Melanocyte of skin (primary cell): ENCODE measurements around a stretch of chr20.

- CAGE, long polyA plus RNA, 2 experiments, result no peak in any of the 2 experiments
These were observed 1.8 kb upstream of the RBM39 start for GRCh38 chr20:35743657-35744468.

DNA sequence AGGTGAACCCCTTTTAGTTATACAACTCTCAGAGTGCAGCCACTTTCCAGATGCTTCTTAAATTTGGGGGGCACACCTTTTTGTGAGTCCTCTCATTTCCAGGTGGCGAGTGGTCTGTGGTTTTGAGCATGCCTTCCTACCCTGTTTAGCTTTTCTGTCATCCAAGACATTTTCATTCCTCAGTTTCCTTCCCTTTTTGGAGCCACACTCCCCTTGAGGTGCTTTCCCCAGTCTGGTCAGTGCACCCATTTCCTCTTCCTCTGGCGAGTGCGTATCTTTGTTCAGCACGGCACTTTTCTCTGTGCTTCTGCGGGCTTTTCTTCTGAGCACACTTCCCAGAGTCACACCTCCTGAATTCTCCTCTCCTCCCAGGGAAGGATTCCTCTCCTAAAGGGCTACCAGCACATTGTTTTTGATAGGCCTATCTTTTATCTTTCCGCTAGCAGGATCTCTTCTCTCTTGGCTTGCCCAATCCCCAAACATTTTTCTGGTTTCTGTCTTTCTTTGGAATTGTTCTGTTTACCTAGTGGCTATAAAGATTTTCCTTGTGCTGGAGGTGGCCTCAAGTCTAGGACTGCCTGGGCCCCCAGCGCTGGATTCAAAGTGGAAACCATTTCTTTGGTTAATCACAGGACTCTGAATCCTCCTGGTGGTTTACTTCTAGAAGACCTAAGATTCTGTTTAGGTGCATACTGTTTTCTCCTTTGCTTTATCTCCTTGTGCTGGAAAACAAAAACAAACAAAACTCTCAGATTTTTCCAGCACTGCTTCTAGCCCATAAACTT, 1.5 kb downstream of the PHF20 start:
- CAGE, long polyA plus RNA, 2 experiments, result no peak in any of the 2 experiments

DNA sequence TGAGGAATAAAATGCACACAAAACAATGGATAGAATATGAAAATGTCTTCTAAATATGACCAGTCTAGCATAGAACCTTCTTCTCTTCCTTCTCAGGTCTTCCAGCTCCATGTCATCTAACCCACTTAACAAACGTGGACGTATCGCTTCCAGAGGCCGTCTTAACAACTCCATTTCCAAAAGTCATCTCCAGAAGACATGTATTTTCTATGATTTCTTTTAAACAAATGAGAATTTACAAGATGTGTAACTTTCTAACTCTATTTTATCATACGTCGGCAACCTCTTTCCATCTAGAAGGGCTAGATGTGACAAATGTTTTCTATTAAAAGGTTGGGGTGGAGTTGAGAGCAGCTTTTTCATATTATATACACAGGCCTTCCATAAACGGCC, 81.4 kb downstream of the CNBD2 start:
- CAGE, long polyA plus RNA, 2 experiments, result no peak in any of the 2 experiments

DNA sequence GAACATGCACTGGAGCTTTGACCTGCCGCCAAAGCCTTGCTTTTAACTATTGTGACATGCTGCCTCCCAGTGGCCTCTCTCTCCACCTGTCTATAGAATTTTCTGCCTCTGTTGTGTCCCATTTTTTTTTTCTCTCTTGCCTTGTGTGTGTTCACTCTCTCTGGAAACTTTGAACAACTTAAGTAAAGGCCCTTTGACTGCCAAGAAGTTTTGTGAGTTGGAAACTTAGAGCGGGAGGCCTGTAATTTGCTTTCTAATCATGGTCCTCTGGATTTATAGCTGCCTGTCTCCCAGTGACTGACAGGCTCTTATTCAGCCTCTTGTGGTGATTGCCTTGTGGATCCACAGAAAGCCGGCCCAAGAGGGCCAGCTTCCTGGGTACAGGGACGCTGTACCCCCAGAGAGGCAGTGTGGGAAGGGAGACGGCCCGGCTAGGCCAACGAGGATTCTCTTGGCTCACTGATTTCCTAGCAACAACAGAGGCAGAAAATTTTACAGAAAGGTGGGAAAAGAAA, 15.7 kb upstream of the EPB41L1 start:
- CAGE, long polyA plus RNA, 2 experiments, result no peak in any of the 2 experiments

- CAGE, long polyA plus RNA, 2 experiments, result no peak in any of the 2 experiments
These were observed 5.0 kb upstream of the EPB41L1 start for GRCh38 chr20:36149437-36149993.

DNA sequence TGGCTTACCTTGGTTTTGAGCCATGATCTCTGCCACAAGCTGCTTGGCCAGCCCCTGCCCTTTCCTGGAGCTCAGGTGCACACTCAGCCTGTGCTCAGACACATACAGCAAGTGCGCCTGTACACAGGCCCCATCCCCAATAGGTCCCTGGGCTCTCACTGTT, 770 bp upstream of the EPB41L1 start:
- CAGE, long polyA plus RNA, 2 experiments, result no peak in any of the 2 experiments

DNA sequence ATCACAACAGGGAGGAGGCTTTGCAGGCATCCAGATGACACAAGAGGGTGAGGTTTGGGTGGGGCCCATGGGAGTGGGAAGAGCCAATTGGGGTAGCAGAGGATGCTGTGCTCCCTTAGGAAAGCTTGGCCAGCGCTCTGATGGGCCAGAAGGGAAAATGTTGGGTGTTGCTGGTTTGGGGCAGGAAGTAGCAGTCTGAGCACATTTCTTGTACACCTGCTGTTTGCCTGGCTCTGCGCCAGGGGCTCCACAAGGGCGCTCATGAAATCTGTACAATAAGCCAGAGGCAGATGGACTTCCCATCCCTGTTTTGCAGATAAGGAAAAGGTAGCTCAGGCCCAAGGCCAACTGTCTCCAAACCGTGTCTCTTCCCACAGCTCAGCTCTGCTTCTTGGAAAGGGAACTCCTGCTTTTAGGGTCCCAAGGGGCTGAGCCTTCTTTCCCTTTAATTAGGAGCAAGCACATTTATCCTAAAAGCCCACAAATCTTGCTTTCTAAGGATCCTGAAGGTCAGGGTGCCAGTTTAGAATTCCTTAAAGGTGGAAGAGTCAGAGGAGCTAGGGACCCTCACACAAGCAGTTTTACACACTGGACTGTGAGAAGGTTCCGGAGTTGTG, 73.6 kb upstream of the MYL9 start:
- CAGE, long polyA plus RNA, 2 experiments, result no peak in any of the 2 experiments

- CAGE, long polyA plus RNA, 2 experiments, result no peak in any of the 2 experiments
These were observed 47.5 kb upstream of the MYL9 start for GRCh38 chr20:36493560-36494455.

- CAGE, long polyA plus RNA, 2 experiments, result no peak in any of the 2 experiments
These were observed 12.6 kb upstream of the DSN1 start for GRCh38 chr20:36785968-36786737.

- CAGE, long polyA plus RNA, 2 experiments, result no peak in any of the 2 experiments
These were observed 20.3 kb upstream of the DSN1 start for GRCh38 chr20:36793832-36794330.

DNA sequence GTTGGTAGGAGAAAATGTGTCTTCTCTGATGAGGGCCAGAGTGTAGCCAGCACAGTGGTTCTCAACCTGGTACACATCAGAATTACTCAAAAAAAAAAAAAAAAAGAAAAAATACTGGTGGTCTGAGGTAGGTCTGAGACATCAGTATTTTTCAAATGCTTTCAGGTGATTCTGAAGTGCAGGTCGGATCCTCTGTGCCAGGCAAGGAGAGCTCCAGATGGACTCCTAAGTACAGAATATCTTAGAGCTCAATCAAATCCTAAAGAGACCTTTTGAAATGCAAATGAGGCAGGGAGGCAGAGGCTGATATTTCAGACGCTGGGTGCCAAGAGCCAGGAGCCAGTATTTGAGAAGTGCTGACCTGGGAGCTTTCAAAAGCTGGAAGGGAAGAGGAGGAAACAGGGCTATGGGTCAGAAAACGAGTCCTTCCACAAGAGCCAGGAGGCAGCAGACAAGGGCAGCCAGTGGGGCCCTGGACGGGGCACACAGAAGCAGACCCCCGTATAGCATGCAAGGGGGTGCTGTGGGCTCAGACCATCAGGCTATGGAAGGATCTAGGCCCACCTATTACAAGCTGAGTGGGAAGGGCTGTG, 43.7 kb downstream of the SOGA1 start:
- CAGE, long polyA plus RNA, 2 experiments, result no peak in any of the 2 experiments

- CAGE, long polyA plus RNA, 2 experiments, result no peak in any of the 2 experiments
These were observed 4.0 kb downstream of the SOGA1 start for GRCh38 chr20:36859162-36859948.

GRCh38 chr20:36867023-36867254, 3.6 kb upstream of the SOGA1 start:
- CAGE, long polyA plus RNA, 2 experiments, result no peak in any of the 2 experiments

DNA sequence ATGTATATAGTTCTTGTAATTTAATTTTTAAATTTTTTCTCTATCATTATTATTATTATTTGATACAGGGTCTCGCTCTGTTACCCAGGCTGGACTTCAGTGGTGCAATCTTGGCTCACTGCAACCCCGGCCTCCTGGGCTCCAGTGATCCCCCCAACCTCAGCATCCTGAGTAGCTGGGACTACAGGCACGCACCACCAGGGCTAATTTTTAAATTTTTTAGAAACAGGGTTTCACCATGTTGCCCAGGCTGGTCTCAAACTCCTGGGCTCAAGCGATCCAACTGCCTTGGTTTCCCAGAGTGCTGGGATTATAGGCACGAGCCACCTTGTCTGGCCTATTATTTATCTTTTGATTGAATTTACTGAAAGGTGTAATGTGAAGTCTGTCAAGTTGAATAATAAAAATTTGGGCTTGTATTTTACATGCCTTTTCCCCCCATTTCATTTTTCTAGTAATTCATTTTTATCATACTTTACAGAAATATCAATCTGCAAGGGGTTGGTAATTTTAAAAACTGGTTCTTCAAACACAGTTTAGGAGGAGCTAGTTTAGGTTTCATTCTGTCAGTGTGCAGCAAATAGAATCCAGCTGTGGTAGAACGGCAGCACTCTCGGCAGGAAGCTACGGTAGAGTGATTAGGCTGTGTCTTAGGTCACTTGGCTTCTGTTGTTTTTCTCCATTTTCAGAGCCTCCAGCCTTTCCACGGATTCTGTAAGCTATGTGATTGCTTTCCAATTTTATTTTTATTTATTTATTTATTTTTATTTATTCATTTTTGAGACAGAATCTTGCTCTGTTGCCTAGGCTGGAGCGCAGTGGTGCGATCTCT, 32.5 kb downstream of the TLDC2 start:
- CAGE, long polyA plus RNA, 2 experiments, result no peak in any of the 2 experiments

DNA sequence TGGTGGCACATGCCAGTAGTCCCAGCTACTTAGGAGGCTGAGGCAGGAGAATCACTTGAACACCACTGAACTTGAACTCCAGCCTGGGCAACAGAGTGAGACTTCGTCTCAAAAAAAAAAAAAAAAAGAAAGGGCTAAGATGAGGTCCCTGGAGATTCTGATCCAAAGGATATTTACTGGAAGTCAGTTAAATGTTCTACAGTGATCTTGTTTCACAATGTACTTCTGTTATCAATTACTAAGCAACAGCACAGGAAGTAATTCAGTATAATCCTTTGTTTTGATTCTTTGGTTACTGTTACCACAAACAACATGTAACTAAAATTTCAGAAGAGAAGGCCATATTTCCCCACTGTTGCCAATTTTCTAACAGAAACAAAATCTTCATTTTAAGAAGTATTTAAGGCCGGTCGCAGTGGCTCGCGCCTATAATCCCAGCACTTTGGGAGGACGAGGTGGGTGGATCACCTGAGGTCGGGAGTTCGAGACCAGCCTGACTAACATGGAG, 7.2 kb downstream of the SAMHD1 start:
- CAGE, long polyA plus RNA, 2 experiments, result no peak in any of the 2 experiments

DNA sequence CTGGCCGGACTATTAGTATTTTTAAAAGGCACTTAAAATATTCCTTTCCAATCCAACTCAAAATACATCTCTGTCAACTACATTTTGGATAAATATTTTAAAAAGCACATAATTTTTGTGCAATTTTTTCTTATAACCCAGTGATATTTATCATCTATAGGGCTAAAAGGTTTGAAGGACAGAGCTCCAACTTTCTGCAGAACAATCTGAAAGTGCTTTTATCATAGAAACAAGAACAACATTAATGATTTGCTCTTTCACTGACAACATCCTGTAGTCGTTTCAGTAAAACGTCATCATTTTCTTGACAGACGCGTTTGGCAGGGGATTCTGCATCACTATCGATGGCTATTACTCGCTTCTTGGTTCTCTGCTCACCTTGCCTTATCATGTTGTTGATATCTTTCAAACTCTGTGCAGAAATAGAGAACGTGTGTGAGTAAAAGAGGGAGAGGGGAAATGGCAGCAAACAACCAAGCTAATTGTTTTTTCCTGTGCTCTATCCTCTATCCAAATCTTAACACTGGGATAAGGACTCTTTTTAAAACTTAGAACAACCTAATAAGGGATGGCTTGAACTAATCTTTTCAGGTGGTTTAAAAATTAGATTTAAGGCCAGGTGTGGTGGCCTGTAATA, 47.1 kb upstream of the SAMHD1 start:
- CAGE, long polyA plus RNA, 2 experiments, result no peak in any of the 2 experiments

DNA sequence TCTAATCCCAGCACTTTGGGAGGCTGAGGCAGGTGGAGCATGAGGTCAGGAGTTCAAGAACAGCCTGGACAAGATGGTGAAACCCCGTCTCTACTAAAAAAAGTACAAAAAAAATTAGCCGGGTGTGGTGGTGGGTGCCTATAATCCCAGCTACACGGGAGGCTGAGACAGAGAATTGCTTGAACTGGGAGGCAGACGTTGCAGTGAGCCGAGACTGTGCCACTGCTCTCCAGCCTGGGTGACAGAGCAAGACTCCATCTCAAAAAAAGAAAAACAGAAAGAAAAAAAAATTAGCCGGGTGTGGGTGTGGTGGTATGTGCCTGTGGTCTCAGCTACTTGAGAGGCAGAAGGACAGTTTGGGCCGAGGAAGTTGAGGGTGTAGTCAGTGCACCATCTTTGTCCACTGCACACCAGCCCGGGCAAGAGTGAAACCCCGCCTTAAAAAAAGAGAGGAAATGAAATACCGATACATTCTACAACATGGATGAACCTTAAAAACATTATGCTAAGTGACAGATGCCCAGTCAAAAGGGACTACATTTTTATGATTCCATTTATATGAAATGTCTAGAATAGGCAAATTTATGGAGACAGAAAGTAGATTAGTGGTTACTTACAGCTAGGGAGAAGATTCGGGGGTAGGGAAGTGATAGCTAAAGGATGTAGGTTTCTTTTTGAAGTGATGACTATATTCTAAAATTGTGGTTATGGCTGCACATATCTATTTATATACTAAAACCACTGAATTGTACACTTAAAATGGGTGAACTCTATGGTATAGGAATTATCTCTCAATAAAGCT, 52.4 kb downstream of the RBL1 start:
- CAGE, long polyA plus RNA, 2 experiments, result no peak in any of the 2 experiments

- CAGE, long polyA plus RNA, 2 experiments, result no peak in any of the 2 experiments
These were observed 25.7 kb downstream of the MANBAL start for GRCh38 chr20:37314812-37315979.

- CAGE, long polyA plus RNA, 2 experiments, result no peak in any of the 2 experiments
These were observed 18.3 kb upstream of the SRC start for GRCh38 chr20:37327503-37328174.

- CAGE, long polyA plus RNA, 2 experiments, result no peak in any of the 2 experiments
These were observed 9.1 kb upstream of the SRC start for GRCh38 chr20:37336873-37337190.